ENCODE results near the genes DYNC2I2 and SPOUT1.

GRCh38 chr9:127990759-127991640, 10.2 kb upstream of the EEIG1 start:
- RAMPAGE, long total RNA, result no peak
- RRBS, result no CpG with 5 or more reads among the region's 11 CpGs

GRCh38 chr9:128043385-128044110, 23.6 kb downstream of the NAIF1 start:
- RAMPAGE, long total RNA, result no peak
- RRBS, result no CpG with 5 or more reads among the region's 11 CpGs

GRCh38 chr9:128063216-128063900, 3.8 kb downstream of the NAIF1 start:
- RAMPAGE, long total RNA, result no peak
- RRBS, result no CpG with 5 or more reads among the region's 25 CpGs

DNA sequence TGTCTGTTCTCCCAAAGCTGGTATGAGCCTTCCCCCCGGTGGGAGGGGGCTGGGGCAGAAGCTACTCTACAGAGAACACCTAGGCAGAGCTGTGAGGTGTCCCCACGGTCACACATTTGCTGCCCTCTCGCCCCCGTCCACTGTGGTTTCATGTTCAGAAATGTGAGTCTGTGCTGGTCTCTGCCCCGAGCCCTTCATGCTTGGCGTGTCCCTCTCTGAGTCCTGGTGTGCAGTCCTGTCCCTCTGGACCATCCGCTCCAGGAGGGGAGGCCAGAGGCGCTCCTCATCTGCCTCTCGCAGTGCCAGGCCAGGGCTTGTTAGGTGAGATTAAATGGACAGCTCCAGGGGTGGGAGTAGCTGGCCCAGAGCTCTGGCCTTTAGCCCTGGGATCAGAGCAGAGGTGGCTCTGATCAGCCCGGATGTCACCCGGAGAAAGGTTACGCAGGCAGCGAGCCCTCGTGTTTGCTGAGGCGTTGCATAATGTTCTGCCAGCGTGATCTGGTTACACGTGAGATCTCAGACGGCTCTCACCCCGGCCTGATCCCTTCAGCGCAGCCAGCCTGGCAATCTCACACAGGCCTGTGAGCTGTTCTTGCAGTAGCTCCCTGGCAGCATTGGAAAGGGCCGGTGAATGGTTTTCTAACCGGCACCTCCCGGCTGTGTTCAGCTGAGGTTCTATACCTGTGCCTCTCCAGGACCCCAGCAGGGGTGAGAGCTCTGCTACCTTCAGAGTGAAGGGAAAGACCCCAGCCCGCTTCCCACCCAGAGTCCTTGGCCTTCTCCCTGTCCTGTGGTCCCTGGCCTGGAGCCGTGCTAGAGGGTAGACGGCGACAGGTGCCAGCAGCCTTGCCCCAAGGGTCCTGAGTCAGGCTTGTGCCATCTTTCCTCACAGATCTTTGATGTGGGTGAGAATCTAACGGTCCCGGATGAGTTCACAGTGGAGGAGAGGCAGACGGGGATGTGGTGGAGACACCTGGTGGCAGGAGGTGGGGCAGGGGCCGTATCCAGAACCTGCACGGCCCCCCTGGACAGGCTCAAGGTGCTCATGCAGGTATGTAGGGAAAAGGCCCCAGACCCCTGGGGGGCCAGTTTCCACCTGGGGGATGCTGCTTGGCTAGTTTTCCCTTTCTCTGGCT, 24.4 kb downstream of the PTGES2 start:
- RAMPAGE, long total RNA, result no peak
- RRBS, result 83% methylated on average over 3 of the region's 32 CpGs

GRCh38 chr9:128103925-128104734, 23.4 kb downstream of the PTGES2 start:
- RAMPAGE, long total RNA, result no peak
- RRBS, result no CpG with 5 or more reads among the region's 11 CpGs

- RAMPAGE, long total RNA, result no peak
- RRBS, result no CpG with 5 or more reads among the region's 6 CpGs
Measured at GRCh38 chr9:128112272-128112703, 15.2 kb downstream of the PTGES2 start.

DNA sequence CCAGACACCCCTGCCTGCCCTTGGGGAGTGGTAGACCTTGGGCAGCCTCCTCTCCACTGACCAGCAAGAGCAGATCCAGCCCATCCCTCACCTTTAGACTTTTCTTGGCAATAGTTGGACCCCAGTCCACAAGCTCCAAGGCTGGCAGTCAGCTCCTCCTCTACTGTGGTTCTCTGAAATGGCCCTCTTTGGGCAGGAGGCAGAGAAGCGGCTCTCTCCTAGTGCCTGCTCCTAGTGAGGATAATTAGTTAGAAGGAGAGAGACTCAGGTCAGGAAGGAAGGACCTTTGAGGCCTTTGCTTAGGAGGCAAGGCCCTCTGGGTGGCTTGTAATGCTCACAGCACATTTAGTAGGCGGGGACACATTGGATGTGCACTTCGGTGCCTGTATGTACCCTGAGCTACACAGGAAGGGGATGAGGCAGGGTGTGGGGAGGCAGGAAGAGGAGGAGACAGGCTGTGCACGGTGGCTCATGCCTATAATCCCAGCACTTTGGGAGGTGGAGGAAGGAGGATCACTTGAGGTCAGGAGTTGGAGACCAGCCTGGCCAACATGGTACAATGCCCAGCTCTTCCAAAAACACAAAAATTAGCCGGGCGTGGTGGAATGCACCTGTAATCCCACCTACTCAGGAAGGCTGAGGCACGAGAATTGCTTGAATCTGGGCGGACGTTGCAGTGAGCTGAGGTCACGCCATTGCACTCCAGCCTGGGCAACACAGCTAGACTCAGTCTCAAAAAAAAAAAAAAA, 7.2 kb upstream of the LCN2 start:
- RAMPAGE, long total RNA, result no peak
- RRBS, result no CpG with 5 or more reads among the region's 10 CpGs

DNA sequence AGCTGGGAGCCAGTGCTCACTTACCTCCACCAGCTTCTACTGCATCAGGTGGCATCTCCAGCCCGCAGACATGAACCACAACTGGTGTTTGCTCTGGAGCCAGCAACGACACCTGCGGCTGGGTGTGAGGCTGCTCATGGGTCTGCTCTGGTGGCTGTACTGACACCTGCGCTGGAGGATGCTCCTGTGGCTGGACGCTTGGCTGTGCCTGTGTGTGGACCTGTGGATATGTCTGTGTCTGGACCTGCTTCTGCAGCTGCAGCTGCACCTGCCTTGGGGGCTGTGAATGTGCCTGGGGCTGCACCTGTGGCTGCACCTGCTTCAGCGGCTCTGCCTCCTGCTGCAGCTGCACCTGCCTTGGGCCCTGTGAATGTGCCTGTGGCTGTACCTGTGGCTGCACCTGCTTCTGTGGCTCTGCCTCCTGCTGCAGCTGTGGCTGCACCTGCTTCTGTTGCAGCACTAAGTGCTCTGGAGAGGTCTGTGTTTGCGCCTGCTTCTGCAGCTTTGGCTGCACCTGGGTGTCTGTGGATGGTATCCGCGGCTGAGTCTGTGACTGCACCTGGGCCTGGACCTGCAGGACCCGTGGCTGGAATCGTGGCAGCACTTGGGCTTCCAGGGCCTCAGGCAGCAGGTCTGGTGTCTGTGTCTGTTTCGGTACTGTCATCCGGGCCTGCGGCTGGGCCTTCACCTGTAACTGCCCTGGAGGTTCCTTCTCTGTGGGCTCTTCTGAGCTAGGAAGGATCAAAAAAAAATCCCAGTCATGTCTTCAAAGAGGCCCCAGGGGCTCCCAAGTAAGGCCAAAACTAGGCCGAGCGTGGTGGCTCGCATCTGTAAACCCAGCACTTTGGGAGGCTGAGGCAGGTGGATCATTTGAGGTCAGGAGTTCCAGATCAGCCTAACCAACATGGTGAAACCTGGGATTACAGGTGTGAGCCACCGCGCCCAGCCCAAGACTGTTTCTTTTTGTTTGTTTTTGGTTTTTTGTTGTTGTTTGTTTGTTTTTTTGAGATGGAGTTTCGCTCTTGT, 12.4 kb downstream of the CIZ1 start:
- RAMPAGE, long total RNA, result no peak
- RRBS, result no CpG with 5 or more reads among the region's 20 CpGs

DNA sequence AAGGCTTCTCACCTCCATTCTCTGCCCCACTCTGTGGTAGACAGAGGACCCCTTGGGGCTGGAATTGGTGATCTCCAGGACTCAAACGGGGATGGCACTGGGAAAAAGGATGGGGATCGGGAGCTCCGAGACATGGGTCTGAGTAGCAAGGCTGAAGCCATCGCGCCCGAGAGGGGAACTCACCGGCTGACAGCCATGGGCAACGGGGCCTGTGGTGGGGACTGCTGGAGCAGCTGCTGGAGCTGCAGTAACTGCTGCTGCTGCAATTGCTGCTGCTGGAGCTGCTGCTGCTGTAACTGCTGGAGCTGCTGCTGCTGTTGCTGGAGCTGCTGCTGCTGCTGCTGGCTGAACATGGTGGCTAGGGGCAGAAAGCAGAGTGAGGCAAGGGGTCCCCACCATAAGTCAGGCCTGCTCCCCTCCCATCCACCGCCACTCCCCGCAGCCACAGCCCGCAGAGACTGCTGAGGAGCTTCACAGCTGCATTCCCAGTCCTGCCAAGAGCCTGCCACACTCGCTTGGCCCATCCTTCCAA, 801 bp downstream of the CIZ1 start:
- RAMPAGE, long total RNA, result no peak
- RRBS, result no CpG with 5 or more reads among the region's 12 CpGs

DNA sequence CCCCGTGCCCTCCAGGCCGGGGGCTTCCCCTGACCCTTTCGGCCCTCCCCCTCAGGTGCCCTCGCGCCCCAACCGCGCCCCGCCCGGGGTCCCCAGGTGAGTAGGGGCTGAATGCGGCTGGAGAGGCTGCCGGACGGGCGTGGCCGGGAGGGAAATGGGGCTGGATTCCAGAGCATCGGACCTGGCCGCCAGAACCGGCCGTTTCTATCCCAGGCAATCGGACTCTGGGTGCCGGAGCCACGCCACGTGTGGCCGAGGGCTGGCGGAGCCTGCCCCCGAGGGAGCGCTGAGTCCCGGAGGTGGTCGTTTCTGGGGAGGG, 25.0 kb downstream of the GOLGA2 start:
- RAMPAGE, long total RNA, result no peak
- RRBS, result 50% methylated on average over 16 of the region's 28 CpGs

DNA sequence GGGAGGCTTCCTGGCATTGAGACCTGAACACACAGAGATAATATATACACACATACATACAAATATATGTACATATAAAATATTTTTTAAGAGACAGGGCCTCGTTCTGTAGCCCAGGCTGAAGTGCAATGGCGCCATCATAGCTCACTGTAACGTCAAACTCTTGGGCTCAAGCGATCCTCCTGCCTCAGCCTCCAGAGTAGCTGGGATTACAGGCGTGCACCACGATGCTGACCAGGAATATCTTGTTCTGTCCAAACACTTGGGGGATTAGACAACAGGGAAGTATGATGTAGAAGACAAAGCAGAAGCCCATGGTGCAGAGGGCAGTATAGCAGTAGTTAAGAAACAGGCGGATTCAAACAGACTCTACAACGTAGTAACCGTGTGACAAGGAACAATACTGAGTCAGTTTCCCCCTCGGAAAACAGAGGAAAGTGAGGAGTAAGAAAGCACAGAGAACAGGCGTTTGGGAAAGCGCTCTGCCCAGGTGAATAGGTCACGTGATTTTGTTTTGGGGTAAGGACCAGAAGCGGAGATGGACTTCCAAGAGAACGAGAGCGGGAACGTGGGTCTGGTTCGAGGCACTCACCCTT, 441 bp downstream of the TRUB2 start:
- RAMPAGE, long total RNA, result no peak
- RRBS, result no CpG with 5 or more reads among the region's 18 CpGs

GRCh38 chr9:128371557-128372102, 456 bp downstream of the URM1 start:
- RAMPAGE, long total RNA, result no peak
- RRBS, result 1% methylated on average over 5 of the region's 13 CpGs

GRCh38 chr9:128389612-128390237, 18.6 kb downstream of the URM1 start:
- RAMPAGE, long total RNA, result no peak
- RRBS, result no CpG with 5 or more reads among the region's 12 CpGs

- RAMPAGE, long total RNA, result no peak
- RRBS, result no CpG with 5 or more reads among the region's 5 CpGs
Measured at GRCh38 chr9:128495672-128496101, 8.8 kb upstream of the GLE1 start.

DNA sequence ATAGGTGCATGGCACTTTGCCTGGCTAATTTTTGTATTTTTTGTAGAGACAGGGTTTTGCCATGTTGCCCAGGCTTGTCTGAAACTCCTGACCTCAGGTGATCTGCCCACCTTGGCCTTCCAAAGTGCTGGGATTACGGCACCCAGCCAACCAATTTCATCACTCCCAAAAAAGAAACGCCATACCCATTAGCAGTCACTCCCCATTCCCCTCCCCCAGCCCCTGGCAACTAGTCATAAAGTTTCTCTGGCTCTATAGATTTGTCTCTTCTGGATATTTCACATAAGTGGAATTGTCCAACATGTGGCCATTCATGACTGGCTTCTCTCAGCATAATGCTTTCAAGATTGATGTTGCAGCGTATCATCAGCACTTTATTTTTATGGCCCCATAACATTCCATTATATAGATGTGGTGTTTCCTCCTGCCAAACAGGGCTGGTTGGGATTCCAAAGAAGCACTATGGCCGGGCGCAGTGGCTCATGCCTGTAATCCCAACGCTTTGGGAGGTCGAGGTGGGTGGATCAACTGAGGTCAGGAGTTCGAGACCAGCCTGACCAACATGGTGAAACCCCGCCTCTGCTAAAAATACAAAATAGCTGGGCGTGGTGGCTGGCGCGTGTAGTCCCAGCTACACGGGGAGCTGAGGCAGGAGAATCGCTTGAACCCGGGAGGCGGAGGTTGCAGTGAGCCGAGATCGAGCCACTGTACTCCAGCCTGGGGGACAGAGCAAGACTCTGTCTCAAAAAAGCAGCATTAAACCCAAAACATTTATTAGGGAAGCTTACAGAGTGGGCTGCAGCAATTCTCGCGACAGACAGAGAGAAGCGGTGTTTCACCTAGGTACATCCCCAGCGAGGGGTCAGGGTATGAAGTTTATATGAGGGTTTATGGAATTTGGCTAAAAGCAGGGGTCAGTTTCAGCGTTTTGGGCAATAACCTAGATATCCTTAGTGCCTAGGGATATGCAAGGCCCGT, 1.1 kb upstream of the GLE1 start:
- RAMPAGE, long total RNA, result no peak
- RRBS, result no CpG with 5 or more reads among the region's 24 CpGs

DNA sequence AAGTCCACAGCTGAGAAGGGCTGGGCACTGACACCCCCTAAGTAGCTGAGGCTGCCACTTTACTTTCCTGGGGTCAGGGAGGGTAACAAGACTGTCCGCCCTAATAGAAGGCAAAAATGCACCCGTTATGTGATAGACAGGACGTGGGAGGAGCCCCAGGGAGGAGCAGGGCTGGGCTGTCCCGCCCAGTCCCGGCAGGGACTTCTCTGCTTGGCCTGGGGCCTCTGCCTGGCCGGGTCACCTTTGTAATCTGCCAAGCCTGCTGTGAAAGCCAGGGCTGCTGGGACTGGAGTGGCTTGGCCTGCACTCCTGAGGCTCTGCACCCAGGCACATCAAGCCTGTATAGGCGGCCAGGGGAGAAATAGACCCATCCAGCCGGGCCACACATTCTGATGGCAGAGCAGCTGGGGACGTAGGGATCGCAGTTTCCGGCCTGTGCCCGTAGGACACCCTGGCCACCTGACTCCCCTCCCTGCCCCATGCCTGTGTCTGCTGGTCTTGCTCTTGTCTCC, 28.2 kb downstream of the DYNC2I2 start:
- RAMPAGE, long total RNA, result no peak
- RRBS, result 94% methylated on average over 4 of the region's 12 CpGs

GRCh38 chr9:128634818-128635394, 21.7 kb downstream of the DYNC2I2 start:
- RAMPAGE, long total RNA, result no peak
- RRBS, result no CpG with 5 or more reads among the region's 21 CpGs

- RAMPAGE, long total RNA, result no peak
- RRBS, result no CpG with 5 or more reads among the region's 3 CpGs
Measured at GRCh38 chr9:128644123-128644488, 12.5 kb downstream of the DYNC2I2 start.

DNA sequence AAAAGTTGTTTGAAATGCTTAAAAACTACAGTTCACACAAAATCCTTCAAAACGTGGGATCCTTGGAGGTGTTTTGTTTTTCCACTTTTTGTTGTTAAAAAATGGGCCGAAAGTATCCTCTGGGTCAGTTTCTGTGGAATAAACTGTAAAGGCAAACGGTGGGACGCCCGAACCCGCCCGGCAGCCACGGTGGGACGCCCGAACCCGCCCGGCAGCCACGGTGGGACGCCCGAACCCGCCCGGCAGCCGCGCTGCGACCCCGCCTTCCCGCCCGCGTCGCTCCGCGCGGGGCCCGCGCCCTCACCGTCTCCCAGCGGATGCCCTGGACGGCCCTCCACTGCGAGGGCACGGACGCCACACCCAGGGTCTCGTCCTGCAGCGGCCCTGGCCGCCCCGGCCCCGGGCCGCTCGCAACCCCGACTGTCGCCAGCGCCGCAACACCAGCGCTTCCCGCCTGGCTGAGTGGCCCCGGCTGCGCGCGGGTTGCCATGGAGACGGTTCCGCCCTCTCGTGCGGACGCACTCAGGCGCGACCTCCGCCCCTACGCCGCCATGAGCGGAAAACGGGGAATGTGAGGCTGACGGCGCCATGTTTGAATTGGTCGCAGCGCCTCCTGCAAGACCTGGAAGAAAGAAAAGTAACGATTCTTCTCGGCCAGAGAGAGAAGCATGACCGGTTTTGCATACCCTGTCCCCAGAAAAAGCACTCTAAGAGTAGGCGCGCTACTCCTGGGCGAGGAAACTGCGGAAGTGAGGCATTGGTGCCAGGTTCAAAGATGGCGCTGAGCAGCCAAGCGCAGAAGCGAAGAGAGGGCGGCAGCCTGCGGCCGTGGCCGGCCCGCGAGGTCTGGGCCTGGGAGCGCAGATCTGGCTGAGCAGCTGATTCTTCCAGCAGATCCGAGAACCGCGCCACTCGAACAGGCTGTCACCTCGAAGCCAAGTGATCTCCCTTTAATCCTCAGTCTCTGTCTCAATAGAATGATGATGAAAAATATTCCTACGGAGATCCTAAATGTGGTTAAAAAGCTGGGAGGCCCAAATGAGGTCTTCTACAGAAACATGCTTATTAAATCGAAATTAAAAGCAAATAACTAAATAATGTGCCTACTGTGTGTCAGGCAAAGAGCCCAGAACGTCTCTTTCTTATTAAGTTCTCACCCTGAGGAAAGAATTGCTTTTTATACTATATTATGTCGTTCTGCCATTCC, at the start of gene DYNC2I2:
Gene DYNC2I2 (minus strand): TSS at position 611 of the 1,207 bp plus-strand sequence.
- RAMPAGE, long total RNA, result no peak
- RRBS, result 1% methylated on average over 10 of the region's 95 CpGs

- RAMPAGE, long total RNA, result start-site peak on the minus strand at chr9:128829785-128829825, 165 and 58 reads in 2 replicates
- RRBS, result 1% methylated on average over 17 of the region's 43 CpGs
Measured at GRCh38 chr9:128829673-128830479, at the start of gene SPOUT1. SPOUT1 (minus strand) TSS chr9:128829794.